ENCODE measurements around a stretch of chr12.

DNA sequence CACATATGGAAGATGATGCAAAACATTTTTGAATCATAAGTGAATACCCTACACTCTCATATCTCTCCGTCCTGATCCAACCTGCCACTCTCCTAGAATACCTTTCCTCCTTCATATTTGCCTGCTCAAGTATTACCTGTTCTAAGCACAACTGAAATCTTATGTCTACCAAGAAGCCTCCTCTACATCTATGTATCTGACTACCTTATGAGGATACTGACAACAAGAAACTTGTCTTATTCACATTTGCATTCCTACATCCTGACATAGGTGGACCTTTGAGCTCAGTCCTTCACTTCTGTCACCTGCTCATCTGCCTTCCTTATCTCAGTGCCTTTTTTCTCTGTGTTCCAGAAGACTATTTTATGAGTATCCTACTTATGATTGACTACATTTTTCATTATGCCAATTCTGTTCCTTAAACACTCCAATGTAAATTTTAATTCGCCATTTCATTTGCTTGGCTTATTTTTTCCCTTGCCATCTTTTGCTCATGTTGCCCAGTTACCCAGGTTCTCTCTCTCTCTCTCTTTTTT, 250.7 kb upstream of the GRIP1 start:
- RRBS, 2 experiments = no CpG with 5 or more reads among the region's 2 CpGs

GRCh38 chr12:67298906-67299349, 29.8 kb downstream of the CAND1 start:
- RRBS, 2 experiments = no CpG with 5 or more reads among the region's 1 CpG

- RRBS, 2 experiments = no CpG with 5 or more reads among the region's 5 CpGs
Observed at GRCh38 chr12:67354476-67354779, 85.3 kb downstream of the CAND1 start.

- RRBS, 2 experiments = 1 to 3% methylated on average over 20 of the region's 43 CpGs
Observed at GRCh38 chr12:67648162-67648667, 330 bp upstream of the DYRK2 start.

GRCh38 chr12:67693785-67694513, 45.4 kb downstream of the DYRK2 start:
- RRBS, 2 experiments = no CpG with 5 or more reads among the region's 6 CpGs

DNA sequence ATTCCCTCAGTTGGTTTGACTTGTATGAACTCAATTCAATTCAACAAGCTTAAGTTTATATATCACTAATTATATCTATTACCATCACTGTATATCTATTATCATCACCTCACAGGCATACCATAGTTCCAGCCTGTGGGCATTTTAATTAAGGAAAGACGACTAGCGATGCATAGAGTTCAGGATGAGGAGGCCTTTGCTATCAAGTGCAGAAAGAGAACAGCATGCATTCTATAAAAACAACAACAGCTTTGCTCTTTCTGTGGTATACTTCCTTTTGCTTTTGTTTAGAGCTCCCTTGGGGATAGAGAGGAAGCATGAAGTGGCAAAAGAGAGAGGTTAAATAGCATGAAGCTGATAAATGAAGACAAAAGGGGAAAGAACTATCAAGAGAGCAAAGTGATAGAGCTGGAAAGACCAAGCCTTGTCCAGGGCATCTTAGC, 146.9 kb downstream of the IFNG start:
- RRBS, 2 experiments = no CpG with 5 or more reads among the region's 2 CpGs

- RRBS, 2 experiments = no CpG with 5 or more reads among the region's 1 CpG
Observed at GRCh38 chr12:68234260-68234521, 8.6 kb upstream of the IL26 start.

GRCh38 chr12:68241085-68241392, 12.4 kb downstream of the IL22 start:
- RRBS, 2 experiments = no CpG with 5 or more reads among the region's 1 CpG

DNA sequence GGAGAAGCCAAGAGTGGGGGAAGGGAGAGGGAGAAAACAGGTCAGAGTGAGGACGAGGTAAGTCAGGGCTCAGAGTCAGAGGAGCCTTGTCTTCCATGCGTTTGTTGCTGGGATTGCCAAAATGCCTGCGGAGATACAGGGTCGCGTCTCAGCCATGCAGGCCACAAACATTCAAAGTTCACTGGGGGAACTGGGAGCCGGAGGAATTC, 26.4 kb upstream of the MDM1 start:
- RRBS, 2 experiments = no CpG with 5 or more reads among the region's 6 CpGs

- RRBS, 2 experiments = no CpG with 5 or more reads among the region's 4 CpGs
Observed at GRCh38 chr12:68359092-68359652, 27.0 kb upstream of the MDM1 start.

DNA sequence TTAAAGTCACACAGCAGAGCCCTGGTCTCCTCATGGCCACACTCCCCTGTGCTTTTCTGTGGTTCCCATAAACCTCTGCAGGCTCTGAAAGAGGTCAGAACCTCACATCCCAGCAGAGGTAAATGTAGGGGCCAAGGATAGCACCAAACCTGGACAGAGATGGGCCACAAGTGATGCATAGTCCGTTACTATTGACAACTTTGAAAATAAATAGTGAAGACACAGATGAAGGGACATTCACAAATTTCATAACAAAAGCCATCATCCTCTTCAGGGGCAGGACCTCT, 35.6 kb upstream of the MDM1 start:
- RRBS, 2 experiments = no CpG with 5 or more reads among the region's 1 CpG

- RRBS, 2 experiments = no CpG with 5 or more reads among the region's 8 CpGs
Observed at GRCh38 chr12:68374090-68374664, 42.0 kb upstream of the MDM1 start.

GRCh38 chr12:68611520-68612248, 985 bp downstream of the RAP1B start:
- RRBS, 2 experiments = no CpG with 5 or more reads among the region's 23 CpGs

DNA sequence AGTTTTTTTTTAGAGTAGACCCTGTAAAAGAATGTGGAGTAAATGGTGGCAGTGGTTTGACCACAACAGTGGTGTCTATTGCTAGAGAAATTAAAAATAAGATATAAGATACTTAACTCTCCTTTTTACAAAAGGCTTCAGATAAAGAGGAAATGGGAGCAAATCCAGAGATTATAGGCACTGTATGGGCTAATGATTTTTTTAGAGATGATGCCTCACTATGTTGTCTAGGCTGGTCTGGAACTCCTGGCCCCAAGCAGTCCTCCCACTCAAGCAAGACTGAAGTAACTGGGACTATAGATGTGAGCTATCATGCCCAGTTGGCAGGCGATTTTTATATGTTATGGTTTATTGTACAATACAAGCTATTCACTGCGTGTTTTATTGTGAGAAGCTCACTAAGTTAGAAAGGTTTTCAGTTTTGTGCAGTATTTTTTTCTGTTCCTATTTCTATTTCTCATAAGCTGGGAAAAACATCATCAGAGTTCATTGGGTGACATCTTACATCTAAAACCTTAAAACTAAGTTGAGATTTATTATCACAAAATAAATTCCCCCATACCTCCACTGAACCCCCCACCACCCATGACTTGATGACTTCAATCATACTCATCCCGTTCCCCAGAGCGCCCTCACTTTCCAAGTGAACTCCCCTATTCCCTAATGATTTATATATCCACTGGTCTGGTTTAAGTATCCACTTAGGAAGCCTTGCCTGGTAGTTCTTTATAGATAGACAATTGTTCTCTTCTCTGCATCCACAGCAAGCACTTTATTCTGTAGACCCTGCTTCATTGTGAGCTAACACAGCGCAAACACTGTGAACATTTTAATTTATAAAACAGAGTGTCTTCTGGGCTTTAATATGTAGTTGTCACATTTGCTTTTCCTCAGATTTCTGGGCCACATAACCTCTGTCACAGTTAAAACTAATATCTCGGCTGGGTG, 22.2 kb downstream of the RAP1B start:
- RRBS, 2 experiments = no CpG with 5 or more reads among the region's 6 CpGs

GRCh38 chr12:68687159-68687669, 436 bp downstream of the NUP107 start:
- RRBS, 2 experiments = no CpG with 5 or more reads among the region's 19 CpGs

DNA sequence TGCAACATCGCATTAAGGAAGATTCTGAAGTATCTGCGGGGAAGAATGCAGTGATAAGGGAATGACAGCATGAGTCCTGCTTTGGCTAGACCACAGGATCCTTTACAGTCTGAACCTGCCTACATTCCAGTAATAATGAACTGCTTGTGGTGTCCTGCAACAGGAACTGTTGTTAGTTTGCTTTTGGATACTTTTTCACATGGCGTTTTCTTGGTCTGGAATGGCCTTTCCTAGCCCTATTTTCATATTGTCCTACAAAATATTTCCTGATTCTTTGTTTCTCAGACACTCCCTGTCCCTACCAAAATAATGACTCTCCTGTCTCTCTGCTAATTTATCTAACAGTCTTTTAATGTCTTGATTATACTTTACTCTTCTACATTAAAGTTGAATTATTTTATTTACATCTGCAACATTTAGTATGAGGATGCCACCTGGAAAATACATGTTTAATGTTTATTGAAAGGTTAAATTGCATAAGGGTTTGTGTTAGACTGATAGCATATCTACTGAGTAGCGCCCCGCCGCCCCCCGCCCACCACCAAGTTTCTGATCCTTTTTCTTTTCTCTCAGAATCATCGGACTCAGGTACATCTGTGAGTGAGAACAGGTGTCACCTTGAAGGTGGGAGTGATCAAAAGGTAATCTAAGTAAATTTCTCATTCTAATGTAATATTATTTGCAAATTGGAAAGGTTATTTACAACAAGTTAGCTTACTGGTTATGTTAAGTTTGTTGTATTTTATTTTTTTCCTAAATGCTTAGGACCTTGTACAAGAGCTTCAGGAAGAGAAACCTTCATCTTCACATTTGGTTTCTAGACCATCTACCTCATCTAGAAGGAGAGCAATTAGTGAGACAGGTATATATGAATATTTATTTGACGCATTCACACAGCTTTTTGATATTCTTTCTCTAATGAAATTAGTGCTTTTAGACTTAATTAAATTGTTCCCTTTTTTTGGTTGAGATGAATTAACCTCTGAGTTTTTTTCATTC, 16.1 kb downstream of the MDM2 start:
- RRBS, 2 experiments = no CpG with 5 or more reads among the region's 9 CpGs

DNA sequence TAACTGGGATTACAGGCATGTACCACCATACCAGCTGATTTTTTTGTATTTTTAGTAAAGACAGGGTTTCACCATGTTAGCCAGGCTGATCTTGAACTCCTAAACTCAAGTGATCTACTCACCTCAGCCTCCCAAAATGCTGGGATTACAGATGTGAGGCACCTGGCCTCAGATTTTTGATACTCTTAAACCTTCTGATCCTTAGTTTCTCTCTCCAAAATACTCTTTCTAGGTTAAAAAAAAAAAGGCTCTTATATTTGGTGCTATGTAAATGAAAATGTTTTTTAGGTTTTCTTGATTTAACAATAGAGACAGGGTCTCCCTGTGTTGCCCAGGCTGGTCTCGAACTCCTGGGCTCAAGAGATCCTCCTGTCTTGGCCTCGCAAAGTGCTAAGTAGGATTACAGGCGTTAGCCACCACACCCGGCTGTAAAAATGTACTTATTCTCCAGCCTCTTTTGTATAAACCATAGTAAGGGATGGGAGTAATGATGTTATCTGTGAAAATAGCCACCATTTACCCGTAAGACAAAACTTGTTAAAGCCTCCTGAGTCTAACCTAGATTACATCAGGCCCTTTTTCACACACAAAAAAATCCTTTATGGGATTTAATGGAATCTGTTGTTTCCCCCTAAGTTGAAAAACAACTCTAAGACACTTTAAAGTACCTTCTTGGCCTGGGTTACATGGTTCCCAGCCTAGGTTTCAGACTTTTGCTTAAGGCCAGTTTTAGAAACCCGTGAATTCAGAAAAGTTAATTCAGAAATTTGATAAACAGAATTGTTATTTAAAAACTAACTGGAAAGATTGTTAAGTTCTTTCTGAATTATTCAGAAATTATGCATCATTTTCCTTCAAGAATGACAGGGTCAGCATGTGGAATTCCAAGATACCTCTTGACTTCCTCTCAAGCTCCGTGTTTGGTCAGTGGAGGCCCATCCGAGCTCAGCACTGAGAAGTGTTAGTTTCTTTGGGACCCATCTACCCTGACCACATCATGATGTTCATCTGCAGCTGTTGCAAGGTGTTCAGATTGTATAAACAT, 33.3 kb downstream of the MDM2 start:
- RRBS, 2 experiments = no CpG with 5 or more reads among the region's 8 CpGs

- RRBS, 2 experiments = no CpG with 5 or more reads among the region's 4 CpGs
Observed at GRCh38 chr12:68855945-68856519, 48.1 kb downstream of the MDM2 start.

DNA sequence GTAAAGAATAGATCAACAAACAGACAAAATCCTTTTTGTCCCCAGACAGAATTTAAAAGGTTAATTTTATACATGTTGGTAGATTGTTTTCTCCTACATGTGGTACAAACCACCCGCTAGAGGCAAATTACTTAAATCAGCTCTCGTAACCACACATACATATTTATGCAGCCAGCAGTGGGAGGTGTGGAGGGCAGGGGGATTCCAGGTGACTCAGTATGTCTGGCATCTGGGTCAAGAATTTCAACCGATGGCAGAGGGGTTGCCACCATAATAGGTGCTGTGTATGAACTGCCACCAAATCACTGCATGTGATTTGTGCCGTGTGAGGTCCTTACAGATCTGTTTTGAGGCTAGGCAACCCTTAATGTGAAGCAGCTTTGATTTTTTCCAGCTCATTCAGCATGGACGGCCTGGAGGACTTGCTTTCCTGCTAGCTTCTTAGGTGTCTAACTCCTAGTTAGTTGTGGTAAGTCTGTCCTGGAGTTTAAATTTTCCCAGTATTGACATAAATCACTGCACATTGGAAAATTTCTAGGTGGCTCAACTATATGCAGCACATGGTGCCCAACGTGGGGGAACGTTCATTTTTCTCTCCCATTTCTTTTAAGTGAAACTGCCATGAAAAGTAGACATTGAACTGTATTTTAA, 120.1 kb upstream of the CPM start:
- RRBS, 2 experiments = no CpG with 5 or more reads among the region's 7 CpGs

DNA sequence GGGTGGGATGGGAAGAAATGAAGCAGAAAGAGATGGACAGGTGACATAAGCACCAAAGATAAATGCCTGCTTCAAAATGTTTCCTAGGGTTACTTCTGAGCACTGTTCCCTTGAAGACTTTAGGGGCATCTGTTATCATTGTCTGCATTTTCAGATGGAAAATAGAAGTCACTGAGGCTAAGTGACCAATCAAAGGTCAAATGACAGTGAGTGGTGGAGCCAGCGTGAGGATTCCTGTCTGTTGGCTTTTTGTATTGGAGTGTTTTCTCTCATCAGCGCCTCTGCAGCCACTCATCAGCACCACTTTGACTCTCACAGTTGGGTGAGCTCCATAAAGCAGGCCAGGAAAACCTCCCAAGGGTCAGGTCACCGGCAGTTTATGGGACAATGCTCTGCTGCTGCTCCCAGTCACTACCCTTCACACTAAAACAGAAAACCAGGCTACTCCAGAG, 133.5 kb upstream of the CPM start:
- RRBS, 2 experiments = no CpG with 5 or more reads among the region's 3 CpGs

All from NT2/D1 (cell line).